NB4 (cell line): ENCODE results near the genes PRPF38B and WDR47.

- RRBS = no CpG with 5 or more reads among the region's 15 CpGs
These were observed 14.3 kb downstream of the HENMT1 start for GRCh38 chr1:108646184-108647417.

DNA sequence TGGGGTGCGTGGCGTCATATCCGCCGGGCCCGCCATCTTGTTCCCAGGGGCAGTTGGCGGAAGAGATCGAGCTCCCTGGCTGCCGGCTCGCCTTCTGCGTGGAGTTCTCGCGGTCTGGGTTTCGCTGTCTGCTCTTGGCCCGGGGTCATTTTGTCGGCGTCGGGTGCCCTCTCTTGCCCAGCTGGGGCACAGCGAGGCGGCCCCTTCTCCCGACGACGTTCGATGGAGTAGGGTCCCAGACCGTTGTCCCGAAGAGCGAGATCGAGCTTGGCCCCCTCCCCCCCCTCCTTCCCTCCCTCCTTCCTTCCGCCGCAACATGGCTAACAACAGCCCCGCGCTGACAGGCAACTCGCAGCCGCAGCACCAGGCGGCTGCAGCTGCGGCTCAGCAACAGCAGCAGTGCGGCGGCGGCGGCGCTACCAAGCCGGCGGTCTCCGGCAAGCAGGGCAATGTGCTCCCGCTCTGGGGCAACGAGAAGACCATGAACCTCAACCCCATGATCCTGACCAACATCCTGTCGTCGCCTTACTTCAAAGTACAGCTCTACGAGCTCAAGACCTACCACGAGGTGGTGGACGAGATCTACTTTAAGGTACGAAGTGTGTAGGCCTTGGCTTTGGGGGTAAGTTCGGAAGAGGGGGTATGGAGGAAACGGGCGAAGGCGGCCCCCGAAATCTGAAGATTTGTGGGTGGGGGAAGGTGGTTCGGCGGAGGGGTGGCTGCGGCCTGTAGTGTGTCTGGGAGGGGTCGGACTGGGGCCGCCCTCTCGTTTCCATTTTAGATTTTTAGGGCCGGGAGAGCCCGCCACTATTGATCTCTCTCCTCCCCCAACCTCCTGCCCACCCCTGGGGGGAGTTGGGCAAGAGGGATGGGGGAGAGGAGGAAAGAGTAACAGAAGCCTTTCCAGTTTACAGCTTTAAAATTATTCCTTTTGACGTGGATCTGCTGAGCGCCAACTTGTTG, at the start of gene PRPF38B:
Gene PRPF38B (plus strand): TSS at position 35 of the 963 bp plus-strand sequence.
- RRBS = 2% methylated on average over 11 of the region's 66 CpGs

DNA sequence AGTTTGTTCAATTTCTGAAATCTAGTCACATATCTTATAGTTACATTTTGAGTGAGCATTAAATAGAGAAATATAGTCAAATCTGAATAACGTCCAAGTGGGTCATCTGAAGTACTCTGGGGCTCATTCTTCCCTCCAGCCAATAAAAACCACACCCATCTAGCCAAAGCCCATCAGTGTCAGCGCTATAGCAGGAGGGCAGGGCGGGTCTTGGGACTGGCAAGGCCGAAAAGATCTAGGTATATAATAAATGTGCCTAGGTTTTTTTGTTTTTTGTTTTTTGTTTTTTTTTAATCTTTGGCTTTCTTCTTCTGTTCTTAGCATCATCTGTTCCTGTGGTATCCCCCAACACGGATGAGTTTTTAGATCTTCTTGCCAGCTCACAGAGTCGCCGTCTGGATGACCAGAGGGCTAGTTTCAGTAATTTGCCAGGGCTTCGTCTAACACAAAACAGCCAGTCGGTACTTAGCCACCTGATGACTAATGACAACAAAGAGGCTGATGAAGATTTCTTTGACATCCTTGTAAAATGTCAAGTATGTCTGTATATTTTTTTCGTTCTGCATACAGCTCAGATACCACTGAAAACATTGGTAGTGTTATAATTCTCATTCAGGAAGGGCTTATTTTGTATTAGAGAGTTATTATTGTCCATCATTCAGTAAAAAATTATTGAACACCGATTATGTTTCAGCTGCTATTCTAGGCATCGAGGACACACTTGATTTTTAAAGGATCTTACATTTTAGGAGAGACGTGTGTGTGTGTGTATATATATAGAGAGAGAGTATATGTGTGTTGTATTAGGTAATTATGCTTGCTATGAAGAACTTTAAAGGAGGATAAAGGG, 39.4 kb downstream of the CLCC1 start:
- RRBS = no CpG with 5 or more reads among the region's 13 CpGs

GRCh38 chr1:109041760-109042574, at the start of gene WDR47:
TSS of gene WDR47 (minus strand) at chr1:109042102.
- RRBS = 1% methylated on average over 27 of the region's 83 CpGs

GRCh38 chr1:109089990-109090480, 529 bp upstream of the TMEM167B start:
- RRBS = no CpG with 5 or more reads among the region's 29 CpGs

DNA sequence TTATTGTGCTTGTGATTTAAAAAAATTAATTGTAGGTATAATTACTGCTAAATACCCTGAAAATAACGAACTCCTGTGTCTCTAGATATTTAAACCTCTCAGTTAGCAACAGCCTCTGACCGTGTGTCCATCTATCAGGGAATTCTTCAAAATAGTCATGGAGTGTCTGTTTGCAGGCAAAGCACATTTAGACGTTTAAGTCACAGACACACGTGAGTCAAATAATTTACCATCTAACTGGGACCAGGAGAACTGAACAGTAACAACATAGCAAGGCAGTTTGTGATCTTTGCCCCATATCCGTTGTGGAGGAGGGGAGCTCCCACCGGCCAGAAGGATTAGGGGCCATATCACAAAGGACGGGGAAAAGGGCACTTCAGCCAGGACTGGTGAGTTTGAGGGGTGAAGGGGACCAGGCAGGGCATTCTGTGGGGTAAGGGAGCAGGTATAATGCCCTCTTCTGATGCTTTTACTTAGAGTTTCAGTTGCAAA, 22.8 kb downstream of the ELAPOR1 start:
- RRBS = no CpG with 5 or more reads among the region's 7 CpGs

DNA sequence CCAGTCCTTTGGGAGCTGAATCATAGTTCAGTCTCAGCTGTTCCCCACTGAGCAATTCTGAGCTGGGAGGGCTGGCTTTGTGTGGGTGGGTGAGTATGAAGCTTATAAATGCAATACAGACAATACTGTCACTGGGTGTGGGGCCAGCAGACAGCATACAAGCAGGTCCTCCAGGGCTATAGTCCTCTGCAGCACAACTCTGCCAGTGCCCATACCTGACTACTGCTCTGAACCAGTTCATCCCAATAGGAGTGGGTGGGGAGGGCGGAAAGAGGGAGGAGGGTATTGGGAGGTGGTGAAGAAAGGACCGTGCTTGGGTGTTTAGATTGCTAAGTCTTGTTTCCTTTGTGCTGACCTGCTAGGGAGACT, 12.4 kb upstream of the SARS1 start:
- RRBS = no CpG with 5 or more reads among the region's 2 CpGs

DNA sequence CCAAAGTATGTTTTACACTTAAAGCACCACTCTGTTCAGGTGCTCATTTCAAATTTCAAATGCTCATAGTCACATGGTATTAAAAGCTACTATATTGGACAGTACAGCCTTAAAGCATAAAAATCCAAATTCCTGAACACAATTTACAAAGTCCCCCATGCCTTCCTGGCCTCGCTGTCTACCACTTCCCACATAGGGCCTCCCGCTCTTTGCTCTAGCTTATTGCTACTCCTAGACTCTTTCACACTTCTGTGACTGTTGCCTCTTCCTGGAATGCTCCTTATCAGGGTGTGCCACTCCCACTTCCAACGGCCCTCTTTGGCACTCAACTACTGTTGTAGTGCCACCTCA, 4.7 kb downstream of the SARS1 start:
- RRBS = no CpG with 5 or more reads among the region's 3 CpGs

DNA sequence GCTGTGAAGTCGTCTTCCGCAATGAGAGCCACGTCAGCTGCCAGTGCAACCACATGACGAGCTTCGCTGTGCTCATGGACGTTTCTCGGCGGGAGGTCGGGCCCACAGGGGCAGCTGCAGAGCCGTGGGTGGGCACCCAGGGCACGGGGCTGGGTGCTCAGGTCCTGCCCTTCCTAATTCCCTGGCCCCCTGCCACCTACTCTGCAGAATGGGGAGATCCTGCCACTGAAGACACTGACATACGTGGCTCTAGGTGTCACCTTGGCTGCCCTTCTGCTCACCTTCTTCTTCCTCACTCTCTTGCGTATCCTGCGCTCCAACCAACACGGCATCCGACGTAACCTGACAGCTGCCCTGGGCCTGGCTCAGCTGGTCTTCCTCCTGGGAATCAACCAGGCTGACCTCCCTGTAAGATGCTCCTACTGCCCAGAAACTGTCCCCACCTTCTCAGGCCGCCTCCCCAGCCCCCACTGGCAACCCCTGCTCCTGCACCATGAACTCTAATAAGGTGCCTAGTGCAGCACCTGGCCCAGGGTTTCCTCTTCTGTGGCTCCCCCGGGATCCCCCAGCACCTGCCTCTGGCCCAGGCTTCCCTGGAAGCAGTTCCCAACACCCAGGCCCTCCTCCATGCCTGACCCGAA, 13.1 kb downstream of the PSRC1 start:
- RRBS = 68% methylated on average over 2 of the region's 20 CpGs

GRCh38 chr1:109283620-109284049, 690 bp upstream of the PSRC1 start:
- RRBS = no CpG with 5 or more reads among the region's 12 CpGs

DNA sequence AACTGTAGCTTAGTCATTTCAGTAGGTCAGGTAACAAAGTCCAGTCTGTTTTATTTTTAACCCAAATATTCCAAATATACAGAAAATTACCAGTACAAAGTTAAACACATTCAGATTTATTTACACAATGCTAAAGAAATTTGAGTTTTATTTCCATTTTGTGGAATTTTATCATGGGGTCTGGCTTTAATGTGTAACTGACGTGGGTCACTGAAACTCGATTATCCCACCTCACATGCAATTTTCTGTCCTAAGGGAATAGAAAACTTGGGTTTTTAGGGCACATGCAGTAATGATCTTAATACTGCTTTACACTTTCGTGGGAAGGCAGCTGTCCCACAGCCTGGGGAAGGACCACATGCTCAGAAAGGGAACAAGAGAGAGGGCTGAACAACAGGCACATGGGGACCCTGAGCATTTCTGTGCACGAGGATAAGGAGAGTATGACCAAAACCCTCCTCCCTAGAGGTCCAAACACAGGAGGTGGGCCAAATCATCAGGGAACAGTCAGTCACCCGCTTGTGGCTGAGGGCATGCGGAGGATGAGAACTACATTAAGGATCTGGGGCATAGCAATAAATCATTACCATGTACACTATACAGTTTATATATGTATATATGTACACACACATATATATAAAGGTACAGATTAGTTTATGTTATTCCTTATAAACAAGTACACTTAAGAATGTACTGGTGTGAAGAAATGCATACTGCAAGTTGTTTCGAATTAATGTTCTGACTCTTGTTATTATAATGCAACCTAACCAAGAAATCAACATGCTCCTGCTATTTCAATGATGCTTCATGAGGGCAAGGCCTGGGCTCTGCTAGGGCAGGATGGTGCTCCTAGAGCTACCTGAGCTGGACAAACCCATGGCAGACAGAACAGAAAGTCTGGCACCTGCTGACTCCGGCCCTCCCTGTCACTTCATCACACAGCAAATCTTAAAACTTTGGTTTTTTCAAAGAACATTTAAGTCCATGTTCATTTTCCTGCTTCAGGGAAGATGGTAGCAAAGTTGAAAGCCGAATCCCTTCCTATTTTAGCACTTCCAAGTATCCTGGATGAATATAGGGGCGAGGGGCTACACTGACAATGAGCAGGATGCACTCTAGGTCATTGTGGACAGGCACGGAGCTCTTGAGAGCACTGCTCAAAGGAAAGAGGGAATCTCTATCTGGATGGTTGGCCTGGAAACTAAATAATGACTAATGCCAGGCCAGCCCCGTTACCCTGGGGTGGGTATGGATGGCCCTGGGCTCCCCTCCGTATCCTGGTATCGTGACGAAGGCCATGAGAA, 3.2 kb upstream of the MYBPHL start:
- RRBS = no CpG with 5 or more reads among the region's 15 CpGs

DNA sequence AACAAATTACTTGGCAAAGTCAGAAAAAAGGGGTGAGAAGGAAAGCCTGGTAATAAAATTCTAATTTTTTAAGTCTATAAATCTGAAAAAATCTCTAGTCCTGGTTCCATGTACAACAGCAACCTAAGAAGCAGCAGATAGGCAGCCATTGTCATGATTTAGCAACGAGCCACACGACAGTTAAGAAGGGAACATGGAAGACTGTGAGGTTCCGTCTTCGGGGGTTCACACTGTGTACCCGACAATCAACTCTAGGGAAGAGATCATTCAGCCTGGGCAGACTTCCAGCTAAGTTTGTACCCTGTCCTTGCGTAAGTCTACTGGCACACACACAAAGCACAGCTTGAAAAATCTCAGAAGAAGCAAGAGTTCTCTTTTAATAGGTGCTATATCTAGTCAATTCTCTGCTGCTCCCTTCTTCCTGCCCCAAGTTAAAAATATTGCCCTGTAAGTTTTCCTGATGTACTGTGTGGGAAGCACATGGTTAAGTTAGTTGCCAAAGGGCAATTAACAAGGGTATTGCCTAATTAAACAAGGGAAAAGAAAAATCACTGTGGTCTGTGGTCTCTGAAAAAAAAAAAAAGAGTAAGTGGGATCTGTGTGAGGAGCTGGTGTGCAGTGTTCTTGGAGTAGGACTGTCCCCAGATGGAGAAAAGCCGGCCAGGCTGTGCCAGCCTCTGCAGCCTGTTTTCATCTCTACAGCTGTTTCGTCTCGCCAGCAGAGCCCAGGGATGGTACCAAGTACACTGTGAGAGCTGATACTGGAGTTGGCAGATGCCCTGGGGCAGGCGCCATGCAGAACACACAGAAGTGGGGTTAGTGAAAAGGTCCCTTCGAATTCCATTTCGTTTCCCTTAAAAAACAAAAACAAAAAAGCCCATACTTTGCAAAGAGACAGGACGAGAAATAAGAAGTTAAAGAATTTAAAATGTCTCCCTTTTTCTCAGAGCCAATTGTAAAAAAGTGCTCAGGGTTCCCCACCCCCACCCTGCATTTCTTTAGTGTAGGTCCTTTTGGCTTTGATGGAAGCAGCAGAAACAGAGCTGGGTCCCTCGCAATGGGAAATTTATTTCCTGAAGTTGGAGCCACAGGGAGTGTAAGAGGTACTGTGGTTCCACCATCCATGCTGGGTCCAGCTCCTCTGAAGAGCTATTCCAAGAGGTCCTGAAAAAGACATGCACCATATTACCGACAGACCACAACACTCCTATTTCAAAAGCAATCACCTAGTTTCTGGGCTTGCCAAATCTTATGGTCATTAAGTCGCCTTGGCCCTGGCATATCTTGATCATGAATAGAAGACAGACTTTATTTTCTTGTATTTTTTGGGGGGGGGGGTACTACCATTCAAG, 6.6 kb upstream of the MYBPHL start:
- RRBS = no CpG with 5 or more reads among the region's 16 CpGs

- RRBS = no CpG with 5 or more reads among the region's 6 CpGs
These were observed 43.8 kb upstream of the MYBPHL start for GRCh38 chr1:109350416-109351171.

- RRBS = 1% methylated on average over 10 of the region's 31 CpGs
These were observed 360 bp upstream of the PSMA5 start for GRCh38 chr1:109426499-109427116.

DNA sequence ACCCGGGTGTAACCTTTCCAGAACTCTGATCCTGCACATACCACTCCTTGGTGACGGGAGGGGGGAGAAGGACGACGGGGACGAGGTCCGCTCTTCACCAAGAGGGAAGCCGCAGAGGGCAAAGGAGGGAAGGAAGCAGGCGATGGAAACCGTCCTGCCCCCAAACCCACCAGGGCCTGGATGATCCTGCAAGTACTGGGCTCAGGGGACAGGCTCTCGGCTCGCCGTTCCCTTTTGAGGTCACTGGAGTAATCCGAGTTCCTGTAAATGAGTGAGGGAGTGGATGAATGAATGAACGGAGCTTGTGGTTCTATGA, 1.0 kb downstream of the SYPL2 start:
- RRBS = no CpG with 5 or more reads among the region's 14 CpGs

DNA sequence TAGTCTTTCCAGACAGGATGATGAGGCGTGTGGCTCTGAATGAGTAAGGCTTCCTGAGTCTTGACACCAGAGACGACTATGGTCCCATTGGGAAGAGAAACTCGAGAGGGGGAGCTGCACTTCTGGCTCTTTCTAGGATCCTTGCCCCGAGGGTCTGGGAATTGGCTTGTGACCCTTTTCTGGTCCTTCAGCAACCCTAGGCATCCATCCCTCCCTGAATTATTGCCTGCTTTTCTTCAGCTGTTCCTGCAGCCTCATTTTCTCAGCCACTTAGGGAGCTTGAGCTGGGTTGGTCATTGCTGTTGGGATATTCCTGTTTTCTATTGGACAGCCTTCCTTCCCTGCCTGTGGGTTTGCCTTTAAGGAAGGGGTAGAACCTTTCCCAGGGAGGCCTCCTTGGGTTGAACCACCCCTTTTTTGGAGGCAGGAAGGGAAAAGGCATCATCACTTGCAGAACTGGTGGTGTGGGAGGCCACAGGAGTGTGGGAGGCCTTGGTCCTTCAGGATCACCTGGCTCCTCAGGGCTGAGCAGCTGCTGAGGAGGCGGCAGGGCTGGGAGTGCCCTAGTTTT, 834 bp upstream of the CYB561D1 start:
- RRBS = no CpG with 5 or more reads among the region's 5 CpGs

- RRBS = no CpG with 5 or more reads among the region's 6 CpGs
These were observed 27.4 kb downstream of the GNAT2 start for GRCh38 chr1:109591814-109592637.

GRCh38 chr1:109606060-109606927, 13.1 kb downstream of the GNAT2 start:
- RRBS = no CpG with 5 or more reads among the region's 13 CpGs

DNA sequence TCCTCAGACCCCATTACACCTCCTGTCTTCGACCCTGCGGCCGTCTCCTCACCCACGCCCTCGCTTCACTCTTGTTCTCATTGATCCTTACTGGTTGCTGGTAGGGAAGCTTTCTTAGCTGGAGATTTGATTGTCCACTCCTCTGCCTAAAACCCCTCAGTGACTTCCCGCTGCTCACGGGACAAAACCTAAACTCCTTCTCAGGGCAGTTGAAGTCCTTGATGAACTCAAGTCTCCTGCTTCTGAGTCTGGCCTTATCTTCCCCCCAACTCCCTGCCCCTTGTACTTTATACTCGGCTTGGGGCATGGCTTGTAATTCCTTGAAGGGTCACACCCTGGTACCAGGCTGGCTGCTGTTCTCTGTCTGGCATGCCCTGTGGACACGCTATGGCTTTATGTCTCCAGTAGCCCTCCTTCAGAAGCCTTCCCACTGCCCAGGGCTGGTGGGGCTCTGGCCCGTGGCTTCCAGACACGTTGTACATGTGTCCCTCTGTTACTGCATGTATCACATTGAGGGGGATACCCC, 2.4 kb upstream of the EPS8L3 start:
- RRBS = no CpG with 5 or more reads among the region's 11 CpGs

- RRBS = no CpG with 5 or more reads among the region's 4 CpGs
These were observed 3.5 kb upstream of the EPS8L3 start for GRCh38 chr1:109767290-109767557.